ENCODE data around the gene MMP24.

DNA sequence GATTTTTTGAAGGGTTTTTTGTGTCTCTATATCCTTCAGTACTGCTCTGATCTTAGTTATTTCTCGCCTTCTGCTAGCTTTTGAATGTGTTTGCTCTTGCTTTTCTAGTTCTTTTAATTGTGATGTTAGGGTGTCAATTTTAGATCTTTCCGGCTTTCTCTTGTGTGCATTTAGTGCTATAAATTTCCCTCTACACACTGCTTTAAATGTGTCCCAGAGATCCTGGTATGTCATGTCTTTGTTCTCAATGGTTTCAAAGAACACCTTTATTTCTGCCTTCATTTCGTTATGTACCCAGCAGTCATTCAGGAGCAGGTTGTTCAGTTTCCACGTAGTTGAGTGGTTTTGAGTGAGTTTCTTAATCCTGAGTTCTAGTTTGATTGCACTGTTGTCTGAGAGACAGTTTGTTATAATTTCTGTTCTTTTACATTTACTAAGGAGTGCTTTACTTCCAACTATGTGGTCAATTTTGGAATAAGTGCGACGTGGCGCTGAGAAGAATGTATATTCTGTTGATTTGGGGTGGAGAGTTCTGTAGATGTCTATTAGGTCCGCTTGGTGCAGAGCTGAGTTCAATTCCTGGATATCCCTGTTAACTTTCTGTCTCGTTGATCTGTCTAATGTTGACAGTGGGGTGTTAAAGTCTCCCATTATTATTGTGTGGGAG lies 18.2 kb downstream of the TRPC4AP start:
- PRO-cap, 3 experiments, result no peak in any of the 3 experiments

- PRO-cap, 3 experiments, result no peak in any of the 3 experiments
These were observed 775 bp downstream of the EDEM2 start for GRCh38 chr20:35146344-35146778.

DNA sequence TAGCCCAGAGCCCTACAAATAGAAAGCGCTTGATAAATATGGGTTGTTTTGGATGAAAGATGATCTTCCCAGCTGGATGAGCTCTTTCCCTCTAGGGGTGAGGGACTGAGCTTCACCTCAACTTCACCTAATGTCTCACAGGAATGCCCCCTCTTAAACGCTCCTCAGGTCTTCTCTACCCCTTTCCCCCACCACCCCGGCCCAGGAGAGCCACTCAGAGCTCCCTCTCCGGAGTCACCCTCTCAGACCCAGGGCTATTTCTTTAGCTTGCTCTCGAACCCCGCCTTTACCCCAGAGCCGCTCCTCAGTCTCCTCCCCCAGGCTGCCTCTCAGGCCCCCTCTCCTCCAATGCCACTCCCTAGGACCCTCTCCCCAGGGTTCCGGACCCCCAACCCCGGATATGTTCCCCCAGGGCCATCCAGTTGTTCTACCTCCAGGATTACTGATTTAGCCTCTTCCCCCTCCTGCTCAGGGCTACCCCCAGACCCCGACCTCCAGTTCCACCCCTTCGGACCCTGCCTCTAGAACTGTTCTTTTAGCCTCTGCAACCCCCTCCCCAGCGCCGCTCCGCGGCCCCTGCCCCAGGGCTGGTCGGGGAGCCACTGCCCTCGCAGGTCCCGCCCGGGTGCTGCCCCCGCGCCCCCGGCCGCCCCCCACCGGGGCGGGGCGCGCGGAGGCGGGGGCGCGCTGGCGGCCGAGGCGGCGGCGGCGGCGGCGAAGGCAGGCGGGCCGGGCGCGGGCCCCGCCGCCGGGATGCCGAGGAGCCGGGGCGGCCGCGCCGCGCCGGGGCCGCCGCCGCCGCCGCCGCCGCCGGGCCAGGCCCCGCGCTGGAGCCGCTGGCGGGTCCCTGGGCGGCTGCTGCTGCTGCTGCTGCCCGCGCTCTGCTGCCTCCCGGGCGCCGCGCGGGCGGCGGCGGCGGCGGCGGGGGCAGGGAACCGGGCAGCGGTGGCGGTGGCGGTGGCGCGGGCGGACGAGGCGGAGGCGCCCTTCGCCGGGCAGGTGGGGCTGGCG lies at the start of gene MMP24:
TSS of gene MMP24 (plus strand) at position 705 of the 1,011 bp plus-strand sequence.
- PRO-cap, 3 experiments, result peak in 2 of 3 experiments; most common plus-strand start position 699 of the sequence (in 2)

DNA sequence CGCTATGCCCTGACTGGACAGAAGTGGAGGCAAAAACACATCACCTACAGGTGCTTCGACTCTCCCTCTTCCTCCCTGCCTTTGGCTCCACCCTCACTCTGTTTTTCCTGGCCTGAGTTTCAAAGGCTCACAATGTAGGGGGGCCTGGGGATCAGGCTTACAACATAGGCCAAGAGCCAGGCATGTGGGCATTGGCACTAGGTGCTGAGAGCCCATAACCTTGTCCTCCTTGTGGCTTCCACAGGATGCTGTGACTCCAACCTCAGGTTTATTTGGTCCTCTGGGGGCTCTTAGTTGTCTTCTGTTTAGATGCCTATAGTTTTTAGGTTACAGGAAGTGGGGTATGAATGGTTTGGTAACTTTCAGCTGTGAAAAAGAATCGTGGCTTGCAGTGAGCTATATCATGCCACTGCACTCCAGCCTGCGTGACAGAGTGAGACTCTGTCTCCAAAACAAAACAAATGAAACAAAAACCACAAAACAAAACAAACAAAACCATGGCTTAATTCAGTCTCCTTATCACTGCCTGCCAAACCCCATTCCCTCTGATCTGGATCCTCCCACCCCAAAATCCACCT lies 25.6 kb downstream of the MMP24 start:
- PRO-cap, 3 experiments, result no peak in any of the 3 experiments

GRCh38 chr20:35262221-35262738 lies 15.6 kb downstream of the MMP24OS start:
- PRO-cap, 3 experiments, result no peak in any of the 3 experiments

DNA sequence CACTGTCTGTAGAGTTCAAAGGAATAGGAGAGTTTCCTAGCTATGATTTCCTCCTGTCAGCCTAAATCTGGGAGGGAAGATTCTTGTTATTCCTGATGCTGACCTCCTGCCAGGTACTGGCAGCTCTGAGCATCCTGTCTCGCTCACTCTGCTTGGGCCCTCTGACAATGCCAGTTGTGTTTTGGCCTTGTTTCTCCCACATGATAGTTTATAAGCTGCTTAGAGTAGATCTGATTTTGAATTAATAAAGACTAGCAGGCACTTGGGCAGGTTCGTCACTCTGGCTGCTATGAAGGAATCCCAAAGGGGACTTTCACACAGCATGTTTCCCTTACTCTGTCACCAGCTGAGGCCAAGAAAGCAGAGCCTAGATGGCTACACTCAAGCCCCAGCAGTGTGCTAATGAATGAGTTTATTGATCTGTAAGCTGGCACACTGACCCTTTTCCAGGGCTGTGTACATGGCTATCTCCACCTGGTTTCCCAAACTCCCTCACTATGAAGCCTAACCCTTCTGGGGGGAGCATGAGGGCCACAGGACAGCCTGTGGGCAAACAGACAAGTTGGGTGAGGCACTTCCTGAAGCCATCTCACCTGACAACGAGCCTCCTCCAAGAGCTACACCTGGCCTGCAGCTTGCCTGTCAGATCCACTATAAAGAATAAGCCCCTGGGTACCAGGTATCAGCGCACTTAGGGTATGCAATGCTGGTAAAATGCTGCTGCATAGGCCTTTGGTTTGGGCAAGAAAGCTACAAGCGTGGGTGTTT lies 52.2 kb downstream of the UQCC1 start:
- PRO-cap, 3 experiments, result no peak in any of the 3 experiments

DNA sequence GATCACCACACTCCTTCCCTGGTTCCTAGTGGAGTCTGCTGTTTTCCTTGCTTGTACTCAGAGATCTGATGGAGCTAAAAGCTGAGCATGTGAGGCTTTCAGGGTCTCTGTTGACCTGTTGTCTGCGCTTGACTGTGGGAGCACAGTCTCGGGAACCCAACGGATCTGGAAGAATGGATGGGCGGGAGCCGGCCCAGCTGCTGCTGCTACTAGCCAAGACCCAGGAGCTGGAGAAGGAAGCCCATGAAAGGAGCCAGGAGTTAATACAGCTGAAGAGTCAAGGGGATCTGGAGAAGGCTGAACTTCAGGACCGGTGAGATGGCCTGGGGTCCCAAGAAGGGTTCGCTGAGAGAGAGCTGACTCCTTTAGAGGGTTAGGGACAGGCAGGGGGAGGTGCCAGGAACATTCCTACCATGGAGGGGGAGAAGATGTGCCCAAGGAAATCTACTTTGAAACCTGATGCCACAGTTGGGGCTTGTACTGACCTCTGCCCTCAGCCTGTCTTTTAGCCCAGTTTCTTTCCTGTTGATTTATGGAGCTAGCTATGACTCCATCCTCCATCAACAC lies 11.9 kb downstream of the CEP250 start:
- PRO-cap, 3 experiments, result no peak in any of the 3 experiments

- PRO-cap, 3 experiments, result no peak in any of the 3 experiments
These were observed 14.2 kb downstream of the ERGIC3 start for GRCh38 chr20:35555937-35556526.

GRCh38 chr20:35601008-35601362 lies 14.6 kb upstream of the SPAG4 start:
- PRO-cap, 3 experiments, result no peak in any of the 3 experiments

DNA sequence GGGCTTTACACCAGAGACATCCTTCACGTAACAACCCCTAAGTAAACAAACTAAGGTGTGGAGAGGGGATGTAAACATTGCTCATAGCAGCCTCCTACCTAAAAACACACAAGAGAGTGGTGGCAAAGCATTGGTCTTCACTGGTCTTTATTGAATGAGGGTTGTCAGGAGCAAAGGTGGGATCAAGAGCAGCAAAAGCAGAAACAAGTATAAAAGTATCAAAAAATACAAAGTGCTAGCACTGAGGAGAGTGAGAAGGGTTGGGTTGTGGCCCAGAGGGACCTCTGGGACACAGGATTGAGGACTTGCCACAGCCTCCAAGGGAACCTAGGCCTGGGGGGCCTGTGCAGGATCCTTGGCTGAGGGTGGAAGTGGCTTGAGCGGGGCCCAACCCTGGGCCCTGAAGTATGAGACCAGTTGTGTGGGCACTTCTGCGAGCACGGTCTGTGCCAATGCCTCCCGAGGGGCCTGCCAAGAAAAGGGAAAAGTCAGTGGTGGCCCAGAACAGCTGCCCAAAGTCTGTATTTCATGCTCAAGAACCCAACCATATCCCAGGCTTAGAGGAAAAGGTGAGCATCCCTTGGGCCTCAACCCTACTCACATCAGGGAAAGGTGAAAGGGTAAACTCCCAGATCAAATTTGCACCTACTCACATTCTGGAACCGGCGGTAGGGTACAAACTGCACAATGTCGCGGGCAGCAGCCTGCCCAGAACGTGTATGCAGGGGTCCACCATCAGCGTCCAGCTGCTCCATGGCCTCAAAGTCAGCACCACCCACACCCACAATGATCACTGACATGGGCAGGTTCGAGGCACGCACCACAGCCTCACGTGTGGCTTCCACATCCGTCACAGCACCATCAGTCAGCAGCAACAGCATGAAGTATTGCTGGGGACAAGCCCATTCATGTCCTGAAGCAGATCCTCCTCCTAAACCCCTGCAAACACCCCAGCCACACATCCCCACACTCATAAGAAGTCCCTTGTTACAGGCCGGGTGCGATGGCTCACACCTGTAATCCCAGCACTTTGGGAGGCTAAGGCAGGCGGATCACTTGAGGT lies 10.6 kb downstream of the SPAG4 start:
- PRO-cap, 3 experiments, result no peak in any of the 3 experiments

DNA sequence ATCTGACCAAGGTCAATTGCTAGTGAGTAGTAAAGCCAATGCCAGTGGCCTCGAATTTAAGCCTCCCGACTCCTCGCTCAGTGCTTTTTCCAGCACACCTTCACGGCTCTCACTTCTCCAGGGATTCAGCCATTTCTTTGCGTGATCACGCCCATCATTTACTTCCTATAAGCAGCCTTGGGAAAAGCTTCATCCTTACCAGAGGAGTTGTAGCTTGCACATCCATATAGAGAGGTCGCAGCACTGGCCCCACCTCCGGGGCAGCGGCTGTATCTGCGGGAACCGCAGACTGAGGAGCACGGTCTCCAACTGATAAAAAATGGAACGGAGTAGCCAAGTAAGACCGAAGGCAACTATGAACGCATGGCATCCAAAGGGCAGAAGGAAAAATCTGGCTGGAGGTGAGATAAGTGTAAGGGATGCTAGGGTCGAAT lies 853 bp downstream of the NFS1 start:
- PRO-cap, 3 experiments, result no peak in any of the 3 experiments

GRCh38 chr20:35713227-35714063 lies 14.2 kb downstream of the ROMO1 start:
- PRO-cap, 3 experiments, result no peak in any of the 3 experiments

- PRO-cap, 3 experiments, result no peak in any of the 3 experiments
These were observed 11.1 kb downstream of the RBM39 start for GRCh38 chr20:35730803-35731440.

- PRO-cap, 3 experiments, result no peak in any of the 3 experiments
These were observed 6.9 kb downstream of the RBM39 start for GRCh38 chr20:35734830-35735947.

- PRO-cap, 3 experiments, result peak in 3 of 3 experiments; most common plus-strand start chr20:35742601 (in 3)
These were observed 326 bp upstream of the RBM39 start for GRCh38 chr20:35742434-35742737.

GRCh38 chr20:35743657-35744468 lies 1.8 kb upstream of the RBM39 start:
- PRO-cap, 3 experiments, result no peak in any of the 3 experiments

GRCh38 chr20:35767889-35768625 lies 3.8 kb upstream of the PHF20 start:
- PRO-cap, 3 experiments, result peak in 3 of 3 experiments; most common plus-strand start chr20:35768177 (in 2); most common minus-strand start chr20:35768062 (in 1)

GRCh38 chr20:35796383-35797052 lies 24.7 kb downstream of the PHF20 start:
- PRO-cap, 3 experiments, result no peak in any of the 3 experiments

GRCh38 chr20:35871302-35871562 lies 83.1 kb downstream of the SCAND1 start:
- PRO-cap, 3 experiments, result no peak in any of the 3 experiments

GRCh38 chr20:36048590-36049827 lies 80.6 kb downstream of the CNBD2 start:
- PRO-cap, 3 experiments, result no peak in any of the 3 experiments